Non-pigmented ciliary epithelial cell (primary cell): ENCODE measurements around a stretch of chr1.

- RRBS: no CpG with 5 or more reads among the region's 8 CpGs
Measured at GRCh38 chr1:36824554-36824939, 209.8 kb downstream of the GRIK3 start.

DNA sequence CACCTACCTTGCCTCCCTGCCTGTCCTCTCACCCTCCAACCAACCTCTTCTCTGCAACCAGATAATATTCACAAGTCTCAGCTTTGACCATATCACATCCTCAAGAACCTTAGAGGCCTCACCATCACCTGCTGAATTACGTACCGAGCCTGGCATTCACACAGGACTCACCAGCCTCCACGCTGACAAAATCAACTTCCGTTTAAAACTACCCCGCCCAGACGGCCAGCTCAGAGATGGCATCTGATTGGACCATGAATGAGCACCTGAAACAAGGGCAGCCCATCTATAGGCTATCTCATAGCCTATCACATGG lies 50.7 kb upstream of the ZC3H12A start:
- RRBS: no CpG with 5 or more reads among the region's 6 CpGs

DNA sequence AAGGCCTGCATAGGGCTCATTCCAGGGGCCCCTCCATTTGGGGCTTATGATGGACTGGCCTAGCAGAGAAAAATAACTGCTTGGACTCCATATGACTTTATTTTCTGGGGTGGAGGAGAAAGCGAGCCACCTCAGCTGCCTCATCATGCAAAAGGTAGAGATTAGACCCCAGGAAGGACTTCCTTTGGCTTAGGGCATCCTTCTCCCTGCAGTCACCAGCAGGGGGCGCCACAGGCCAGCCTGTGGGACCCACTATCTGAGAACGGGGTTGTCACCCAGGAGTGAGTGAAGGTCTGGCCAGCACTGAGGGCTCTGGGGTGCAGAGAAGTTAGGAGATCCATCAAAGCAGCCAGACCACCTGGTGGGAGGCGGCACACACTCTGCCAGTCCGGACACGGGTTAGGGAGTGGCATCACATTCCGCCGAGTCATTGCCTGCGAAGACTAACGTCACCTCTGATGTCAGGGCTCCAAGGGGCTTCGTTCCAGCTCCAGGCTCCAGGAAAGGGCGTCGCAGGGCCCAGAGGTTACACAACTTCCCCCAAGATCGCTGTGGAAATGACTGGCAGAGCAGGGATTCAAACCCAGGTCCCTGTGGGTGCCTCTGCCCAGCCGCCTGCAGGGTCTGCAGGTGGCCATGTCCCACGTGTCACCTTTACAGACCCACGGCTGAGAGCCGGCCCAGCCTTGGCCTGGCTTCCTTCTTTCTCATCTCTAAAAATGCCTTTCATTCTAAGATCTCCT lies 19.4 kb upstream of the ZC3H12A start:
- RRBS: no CpG with 5 or more reads among the region's 18 CpGs

GRCh38 chr1:37534414-37534812 lies 19.7 kb downstream of the SNIP1 start:
- RRBS: no CpG with 5 or more reads among the region's 3 CpGs

- RRBS: 4% methylated on average over 4 of the region's 19 CpGs
Measured at GRCh38 chr1:37808781-37810030, 1.2 kb upstream of the YRDC start.

GRCh38 chr1:37908185-37908938 lies 38.5 kb downstream of the INPP5B start:
- RRBS: no CpG with 5 or more reads among the region's 17 CpGs

DNA sequence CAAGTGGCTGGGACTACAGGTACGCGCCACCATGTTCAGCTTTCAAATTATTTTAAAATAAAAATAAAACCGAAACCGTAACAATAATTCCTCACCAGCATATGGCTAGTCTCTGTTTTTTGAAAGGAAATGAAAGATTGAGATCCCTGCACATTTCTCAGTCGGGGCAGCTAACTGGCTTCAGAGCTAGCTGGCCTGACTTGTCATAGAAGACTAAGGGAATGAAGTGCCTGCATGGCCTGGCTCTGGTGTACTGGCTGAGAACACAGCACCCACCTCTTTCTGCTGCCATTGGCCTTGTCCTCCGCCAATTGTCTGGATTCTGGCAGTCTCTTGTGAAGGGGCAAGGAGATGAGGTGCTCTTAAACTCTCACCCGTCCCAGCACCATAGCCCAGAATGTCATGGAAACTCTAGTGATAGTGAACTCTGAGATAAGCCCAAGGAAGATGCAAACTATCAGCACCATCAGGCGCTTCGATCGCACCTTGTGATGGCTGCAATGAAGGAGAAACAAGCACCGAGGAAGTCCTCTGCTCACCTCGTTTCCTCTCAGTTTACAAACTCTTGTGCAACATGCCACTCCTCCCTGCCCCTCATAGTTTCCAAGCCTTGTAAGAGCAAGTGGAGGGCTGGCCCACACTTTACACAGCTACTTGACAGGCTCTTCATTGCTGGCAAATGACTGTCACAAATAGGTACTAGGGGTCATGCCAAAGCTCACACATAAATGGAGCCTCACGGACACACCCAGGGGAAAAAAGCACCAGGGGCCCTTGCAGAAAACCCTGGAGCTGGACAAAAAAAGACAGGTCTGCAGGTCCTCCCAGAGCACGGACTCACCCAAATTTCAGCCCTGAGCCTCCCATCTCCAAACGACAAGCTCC lies 16.4 kb downstream of the INPP5B start:
- RRBS: no CpG with 5 or more reads among the region's 15 CpGs

- RRBS: no CpG with 5 or more reads among the region's 9 CpGs
Measured at GRCh38 chr1:37939900-37941148, 6.5 kb downstream of the INPP5B start.

DNA sequence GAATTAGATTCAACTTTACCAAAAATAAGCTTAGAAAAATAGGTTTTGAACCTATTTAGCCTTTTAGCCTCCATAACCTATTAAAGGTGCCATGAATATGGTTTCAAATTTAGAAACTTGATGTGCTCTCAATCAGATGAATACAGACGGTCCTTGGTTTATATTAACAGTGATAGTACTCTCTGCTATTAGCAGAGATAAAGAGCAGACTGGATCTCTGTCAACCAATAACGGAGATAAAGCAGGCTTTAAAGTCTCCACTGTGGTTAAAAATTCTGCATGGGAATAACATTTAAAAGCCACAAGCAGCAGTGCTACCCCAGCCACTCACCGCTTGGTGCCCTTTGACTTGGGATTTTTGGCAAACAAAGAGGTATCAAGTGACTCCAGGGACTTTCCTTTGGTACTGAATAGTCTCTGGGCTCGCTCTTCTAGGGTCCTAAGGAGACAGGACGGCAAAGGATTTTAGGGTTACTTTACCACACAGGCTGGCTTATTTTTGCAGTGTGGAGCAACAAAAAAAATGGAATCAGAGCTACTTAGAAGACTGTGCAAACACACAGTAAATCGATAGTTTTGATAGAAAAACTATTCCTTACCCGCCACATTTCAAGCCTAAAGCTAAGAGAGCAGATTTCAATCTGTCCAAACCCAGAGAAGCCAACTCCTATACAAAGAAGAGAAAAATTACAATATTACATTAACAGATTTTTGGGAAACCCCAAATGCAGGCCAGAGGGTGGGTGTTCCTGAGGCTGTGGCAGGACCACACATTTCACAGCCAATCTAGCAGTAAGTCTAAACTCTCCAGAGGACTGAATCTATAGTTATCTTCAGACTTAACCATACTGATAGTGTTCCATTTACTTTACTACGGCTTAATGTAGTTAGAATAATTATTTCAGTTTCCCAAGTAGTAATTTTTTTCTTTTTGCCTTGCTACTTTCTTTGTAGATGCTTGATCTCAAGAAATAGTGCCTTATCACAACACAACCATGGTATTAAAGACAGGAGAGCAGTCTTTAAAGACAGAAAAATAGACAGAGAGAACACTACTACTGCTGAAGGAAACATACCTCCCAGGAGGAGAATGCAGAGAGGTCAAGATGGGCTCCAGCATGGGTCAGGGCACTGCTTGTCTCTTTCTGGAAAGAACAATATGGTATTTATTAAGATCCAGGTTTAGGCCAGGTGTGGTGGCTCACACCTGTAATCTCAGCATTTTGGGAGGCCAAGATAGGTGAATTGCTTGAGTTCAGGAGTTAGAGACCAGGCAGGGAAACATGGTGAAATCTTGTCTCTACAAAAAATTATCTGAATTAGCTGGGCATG lies 11.0 kb downstream of the SF3A3 start:
- RRBS: no CpG with 5 or more reads among the region's 8 CpGs

DNA sequence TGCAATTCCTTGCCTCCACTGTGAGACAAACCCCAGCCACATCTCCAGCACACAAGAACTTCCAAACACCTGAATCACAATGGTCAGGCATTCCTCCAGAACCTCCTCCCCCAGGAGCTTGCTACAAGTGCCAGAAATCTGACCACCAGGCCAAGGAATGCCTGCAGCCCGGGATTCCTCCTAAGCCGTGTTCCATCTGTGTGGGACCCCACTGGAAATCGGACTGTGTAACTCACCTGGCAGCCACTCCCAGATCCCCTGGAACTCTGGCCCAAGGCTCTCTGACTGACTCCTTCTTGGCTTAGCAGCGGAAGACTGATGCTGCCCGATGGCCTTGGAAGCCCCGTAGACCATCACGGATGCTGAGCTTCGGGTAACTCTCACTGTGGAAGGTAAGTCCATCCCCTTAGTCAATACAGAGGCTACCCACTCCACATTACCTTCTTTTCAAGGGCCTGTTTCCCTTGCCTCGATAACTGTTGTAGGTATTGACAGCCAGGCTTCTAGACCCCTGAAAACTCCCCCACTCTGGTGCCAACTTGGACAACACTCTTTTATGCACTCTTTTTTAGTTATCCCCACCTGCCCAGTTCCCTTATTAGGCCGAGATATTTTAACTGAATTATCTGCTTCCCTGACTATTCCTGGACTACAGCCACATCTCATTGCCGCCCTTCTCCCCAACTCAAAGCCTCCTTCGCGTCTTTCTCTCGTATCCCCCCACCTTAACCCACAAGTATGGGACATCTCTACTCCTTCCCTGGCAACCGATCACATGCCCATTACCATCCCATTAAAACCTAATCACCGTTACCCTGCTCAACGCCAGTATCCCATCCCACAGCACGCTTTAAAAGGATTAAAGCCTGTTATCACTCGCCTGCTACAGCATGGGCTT lies 380.9 kb upstream of the POU3F1 start:
- RRBS: no CpG with 5 or more reads among the region's 19 CpGs

GRCh38 chr1:38475839-38476908 lies 383.4 kb downstream of the RRAGC start:
- RRBS: 3% methylated on average over 11 of the region's 54 CpGs

DNA sequence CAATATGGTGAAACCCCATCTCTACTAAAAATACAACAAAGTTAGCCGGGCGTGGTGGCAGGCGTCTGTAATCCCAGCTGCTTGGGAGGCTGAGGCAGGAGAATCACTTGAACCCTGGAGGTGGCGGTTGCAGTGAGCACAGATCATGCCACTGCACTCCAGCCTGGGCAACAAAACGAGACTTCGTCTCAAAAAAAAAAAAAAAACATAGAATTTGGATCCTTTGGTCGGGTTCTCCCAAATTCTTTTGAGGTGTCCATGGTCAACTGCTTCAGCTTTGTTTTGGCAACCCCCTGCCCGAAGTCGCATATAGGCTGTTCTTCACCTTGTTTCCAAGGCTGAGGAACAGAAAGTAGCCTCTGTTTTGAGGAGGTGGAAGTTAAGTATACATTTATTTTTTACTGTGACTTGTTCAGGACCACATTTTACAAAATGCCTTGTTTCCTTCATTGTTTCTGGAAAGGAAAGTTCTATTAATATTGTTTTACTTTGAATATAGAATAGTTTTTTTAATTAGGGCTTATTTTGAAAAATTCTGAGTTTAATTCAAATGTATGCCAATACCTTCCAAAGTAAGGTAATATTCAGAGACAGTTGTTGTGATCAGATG lies 14.1 kb downstream of the AKIRIN1 start:
- RRBS: no CpG with 5 or more reads among the region's 9 CpGs

DNA sequence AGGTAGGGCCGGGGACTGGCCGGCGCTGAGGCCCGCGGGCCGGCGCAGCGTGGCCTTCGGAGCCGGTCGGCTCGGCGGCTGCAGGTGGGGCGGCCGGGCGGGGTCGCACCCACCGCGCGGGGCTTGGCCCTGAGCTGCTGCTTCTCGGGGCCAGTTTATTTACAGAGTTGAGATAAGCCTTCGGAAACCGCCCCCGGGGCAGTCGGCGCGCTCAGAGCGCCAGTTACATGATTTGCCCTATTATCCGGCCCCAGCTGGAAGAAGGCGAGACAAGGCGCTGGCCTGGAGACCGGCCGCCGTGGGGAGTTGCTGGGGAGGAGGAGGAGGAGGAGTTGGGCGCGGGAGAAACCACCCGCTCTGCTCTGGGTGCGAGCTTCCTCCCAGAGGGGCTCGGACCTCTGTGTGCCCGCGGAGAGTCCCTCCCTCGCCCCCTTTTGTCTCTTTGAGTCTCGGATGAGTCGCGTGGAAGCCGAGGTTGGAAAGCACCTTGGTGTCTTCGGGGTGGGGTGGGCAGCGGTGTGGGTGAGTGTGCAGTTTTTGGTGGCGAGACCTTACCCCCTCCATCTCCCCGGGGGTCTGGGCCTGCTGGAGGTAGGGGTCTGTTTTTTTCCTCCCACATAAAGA lies 79.7 kb downstream of the NDUFS5 start:
- RRBS: 1% methylated on average over 18 of the region's 50 CpGs

DNA sequence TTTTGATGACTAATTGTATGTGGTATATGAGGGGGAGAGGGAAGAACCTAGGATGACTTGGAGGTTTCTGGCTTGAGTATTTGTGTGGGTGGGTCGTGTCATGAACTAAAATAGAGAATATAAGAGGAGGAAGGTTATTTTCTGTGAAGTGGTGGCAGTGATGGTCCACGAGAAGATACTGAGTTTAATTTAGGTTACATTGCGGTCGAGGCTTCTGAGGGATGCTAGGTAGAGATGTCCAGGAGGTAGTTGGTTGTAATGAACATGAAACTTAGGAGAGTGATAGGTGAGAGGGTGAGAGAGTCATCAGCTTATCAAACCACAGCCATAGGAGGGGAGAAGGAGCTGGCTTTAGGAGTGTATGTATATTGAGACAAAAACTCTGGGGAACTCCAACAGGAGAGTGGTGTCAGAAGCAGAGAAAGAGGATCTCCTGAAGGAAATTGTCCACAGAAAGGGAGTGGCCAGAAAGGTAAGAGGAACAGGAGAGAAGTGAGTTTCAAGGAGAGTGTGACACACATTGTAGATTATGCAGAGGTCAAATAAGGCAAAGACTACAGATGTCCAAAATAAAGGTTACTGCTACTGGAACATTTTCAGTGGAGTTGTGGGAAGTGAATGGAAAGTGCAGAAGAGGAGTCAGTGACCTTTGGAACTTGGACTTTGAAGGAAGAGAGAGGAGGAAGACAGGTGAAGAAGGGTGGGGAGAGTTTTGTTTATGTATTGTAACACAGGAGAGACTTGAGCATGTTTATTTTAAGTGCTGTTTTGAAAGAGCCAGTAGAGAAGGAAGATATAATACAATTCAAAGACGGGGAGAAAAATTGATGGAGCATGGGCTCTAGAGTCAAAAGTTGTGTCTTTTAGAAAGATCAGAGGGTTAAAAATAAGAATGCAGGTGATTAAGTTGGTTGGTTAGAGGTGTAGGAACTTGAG lies 88.9 kb upstream of the MACF1 start:
- RRBS: no CpG with 5 or more reads among the region's 5 CpGs

DNA sequence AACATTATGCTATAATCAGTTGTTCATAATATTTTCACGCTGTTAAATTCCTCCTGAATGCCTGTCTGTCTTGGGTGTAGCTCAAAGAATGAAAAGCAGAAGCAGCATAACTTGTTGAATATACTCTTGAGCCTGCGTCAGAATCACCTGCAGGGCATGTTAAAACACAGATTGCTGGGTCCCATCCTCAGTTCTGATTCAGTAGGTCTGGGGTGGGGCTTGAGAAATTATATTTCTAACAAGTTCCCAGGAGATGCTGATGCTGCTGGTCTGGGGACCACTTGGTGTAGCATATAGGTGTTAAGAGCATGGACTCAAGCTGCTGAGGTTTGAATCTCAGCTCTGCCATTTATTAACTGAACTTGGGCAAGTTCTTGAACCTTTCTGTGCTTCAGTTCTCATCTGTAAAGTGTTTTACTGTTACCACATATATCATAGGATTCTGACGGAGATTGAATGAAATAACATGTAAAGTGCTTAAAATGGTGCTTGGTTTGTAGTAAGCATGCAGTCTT lies 63.3 kb upstream of the MACF1 start:
- RRBS: no CpG with 5 or more reads among the region's 3 CpGs

DNA sequence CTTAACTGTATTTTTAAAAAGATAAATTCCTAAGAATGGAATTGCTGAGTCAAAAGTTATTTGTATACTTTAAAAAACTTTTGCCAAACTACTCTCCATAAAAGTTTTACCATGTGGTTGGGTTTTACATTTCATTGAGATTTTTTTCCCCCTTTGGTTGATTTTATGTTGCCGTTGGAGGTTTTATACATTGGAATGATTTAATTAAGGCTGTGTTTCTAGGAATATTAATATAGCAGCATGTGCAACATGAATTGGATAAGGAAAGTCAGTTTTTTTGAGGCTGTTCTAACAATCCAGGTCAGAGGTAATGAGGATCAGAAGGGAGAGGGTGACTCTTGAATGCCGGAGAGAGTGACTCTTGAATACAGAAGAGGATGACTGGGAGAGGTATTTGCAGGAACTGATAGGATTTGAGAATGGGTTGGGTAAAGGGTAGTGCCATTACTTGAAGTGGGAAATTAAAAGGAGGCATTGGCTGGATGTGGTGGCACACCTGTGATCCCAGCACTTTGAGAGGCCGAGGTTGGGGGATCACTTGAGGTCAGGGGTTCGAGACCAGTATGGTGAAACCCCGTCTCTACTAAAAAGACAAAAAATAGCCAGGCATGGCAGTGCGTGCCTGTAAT lies 55.6 kb upstream of the MACF1 start:
- RRBS: no CpG with 5 or more reads among the region's 6 CpGs

DNA sequence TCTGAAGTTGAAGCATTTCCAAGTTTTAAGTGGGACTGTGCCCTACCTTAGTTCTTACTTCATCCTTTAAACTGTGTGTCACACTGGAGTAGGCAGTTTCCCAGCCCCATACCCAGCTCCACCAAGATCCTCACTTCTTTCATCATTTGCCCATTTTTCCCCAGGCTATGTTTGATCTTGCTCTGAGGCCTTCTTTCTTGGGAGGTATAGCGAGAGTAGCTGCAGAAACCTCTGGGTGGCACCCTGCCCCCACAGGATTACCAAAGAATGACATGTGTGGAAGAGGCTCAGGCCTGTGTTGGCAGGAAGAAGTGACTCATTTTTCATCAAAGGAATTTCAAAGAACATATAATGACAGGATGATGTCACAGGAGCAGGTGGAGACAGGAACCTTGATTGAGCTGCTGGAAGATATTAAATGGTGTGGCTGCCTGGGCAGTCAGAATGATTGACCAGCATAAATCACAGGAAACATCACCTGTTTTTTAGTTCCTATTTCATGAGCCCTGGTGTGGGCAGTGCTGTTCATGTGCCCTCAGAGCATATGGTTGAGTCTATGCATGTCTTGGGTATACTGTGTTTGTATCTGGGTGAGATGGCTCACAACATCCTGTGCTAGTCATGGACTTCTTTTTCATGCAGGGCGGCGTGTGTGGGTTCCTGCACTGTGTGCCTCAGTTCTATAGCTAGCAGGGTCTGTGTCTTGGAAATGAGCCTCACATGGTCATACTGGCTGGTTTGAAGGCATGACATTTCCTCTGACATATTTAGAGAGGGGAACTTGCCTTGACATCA lies 20.7 kb upstream of the MACF1 start:
- RRBS: no CpG with 5 or more reads among the region's 3 CpGs

DNA sequence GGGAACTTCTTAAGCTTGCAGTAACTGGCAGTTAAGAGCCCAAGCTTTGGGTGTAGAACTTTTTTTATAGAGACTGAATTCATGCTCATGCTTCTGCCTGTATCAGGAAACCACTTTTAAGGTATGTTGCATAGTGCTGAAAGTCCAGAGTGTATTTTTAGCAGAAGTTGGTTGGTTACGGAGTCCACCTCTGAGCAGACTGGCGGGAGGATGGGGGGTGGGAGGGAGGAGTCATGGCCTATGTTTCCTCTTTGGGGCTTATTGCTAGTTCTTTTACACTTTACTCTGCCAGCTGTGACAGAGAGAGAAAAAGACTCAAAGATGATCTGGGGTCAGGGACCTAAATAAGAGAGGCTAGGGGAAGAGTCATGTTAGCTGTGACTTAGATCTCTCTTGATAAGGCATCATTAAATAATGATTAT lies 11.1 kb downstream of the MACF1 start:
- RRBS: no CpG with 5 or more reads among the region's 2 CpGs

DNA sequence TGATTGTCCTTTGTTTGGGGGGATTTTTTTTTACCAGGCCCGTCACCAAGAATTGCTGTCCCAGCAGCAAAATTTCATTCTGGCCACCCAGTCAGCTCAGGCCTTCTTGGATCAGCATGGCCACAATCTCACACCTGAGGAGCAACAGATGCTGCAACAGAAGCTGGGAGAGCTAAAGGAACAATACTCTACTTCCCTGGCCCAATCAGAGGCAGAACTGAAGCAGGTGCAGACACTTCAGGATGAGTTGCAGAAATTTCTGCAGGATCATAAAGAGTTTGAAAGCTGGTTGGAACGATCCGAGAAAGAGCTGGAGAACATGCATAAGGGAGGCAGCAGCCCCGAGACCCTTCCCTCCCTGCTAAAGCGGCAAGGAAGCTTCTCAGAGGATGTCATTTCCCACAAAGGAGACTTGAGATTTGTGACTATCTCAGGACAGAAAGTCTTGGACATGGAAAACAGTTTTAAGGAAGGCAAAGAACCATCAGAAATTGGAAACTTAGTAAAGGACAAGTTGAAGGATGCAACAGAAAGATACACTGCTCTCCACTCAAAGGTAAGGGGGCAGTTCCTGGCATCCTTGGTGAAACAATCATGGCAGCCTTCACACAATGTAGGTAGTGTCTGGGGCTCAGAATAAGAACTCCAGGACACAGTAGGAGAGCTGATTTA lies 134.0 kb upstream of the BMP8A start:
- RRBS: no CpG with 5 or more reads among the region's 5 CpGs

DNA sequence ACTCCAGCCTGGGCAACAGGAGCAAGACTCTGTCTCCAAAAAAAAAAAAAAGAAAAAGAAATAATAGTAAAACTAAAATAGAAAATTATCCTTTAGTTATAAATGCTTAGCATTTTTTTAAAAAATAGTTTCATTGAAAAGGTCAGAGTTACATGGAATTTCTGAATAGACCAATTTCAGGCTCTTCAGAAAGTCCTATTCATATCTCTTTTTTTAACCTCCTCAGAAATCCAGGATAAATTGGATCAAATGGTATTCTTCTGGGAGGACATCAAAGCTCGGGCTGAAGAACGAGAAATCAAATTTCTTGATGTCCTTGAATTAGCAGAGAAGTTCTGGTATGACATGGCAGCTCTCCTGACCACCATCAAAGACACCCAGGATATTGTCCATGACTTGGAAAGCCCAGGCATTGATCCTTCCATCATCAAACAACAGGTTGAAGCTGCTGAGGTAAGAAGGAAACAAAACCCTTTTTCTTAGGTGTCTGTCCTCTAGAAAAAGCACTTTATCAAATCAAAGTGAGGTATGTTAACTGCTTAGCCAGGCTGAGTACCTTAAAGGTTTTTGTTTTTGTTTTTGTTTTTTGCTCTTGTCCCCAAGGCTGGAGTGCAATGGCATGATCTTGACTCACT lies 52.3 kb upstream of the BMP8A start:
- RRBS: no CpG with 5 or more reads among the region's 2 CpGs